ENCODE measurements around the gene SLC6A2.

GRCh38 chr16:54873920-54874371 is 56.7 kb upstream of the IRX5 start:
- RRBS = no CpG with 5 or more reads among the region's 7 CpGs
CAGE:
- cytosol, long polyA plus RNA = no peak
- long polyA plus RNA = no peak
- nucleus, long polyA plus RNA = no peak

DNA sequence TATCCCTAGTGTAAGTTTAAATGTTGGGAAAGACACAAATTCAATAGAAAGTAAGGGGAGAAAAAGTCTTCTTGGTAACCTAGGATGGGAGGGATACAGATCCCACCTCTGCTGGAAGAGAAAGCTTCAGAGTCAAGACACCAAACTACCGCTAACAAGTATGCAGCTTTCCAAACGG is 3.0 kb upstream of the IRX5 start:
- RRBS = no CpG with 5 or more reads among the region's 2 CpGs
CAGE:
- cytosol, long polyA plus RNA = no peak
- long polyA plus RNA = no peak
- nucleus, long polyA plus RNA = no peak

DNA sequence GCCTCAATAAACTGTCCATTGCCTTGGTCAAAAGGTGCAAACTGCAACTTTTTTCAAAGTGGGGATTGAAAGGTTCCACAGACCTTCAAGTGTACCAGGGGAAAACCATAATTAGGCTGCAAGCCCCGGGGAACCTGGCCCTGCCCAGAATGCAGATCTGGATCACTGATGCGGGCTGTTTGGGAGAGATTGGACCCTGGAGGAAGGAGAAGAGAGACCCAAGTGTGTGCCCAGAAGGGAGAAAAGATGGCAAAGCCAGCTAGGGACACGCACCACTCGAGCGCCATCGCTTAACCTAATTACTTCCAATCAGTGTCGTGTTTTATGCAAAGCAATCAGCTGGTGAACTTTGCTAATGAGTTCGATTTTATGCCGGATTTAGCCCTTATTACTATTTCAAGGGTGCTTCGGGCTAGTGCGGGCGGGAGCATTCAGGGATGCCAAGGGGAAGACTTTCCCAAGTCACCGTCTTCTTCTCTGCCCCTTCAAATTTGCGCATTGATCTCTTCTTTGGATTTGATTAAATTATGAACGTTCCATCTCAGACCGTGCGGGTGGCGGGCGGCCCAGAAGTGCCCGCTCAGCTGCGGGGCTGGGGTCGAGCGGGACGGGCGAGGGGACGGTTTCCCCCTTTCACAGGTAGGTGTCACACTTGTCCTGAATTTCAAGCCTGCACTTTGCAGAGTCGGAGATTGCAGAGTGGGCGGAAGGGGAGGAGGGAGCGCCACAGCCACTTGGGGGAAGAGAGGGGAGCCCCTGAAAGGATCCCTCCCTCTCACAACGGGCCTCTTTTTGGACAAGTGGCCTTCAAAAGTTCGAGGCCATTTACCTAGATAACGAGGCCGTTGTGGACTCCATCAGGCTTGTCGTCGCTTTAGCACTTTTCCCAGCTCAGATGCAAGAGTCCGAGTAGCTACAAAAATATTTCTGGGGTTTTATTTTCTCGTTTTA is 4.1 kb downstream of the IRX5 start:
- RRBS = no CpG with 5 or more reads among the region's 37 CpGs
CAGE:
- cytosol, long polyA plus RNA = no peak
- long polyA plus RNA = no peak
- nucleus, long polyA plus RNA = no peak

DNA sequence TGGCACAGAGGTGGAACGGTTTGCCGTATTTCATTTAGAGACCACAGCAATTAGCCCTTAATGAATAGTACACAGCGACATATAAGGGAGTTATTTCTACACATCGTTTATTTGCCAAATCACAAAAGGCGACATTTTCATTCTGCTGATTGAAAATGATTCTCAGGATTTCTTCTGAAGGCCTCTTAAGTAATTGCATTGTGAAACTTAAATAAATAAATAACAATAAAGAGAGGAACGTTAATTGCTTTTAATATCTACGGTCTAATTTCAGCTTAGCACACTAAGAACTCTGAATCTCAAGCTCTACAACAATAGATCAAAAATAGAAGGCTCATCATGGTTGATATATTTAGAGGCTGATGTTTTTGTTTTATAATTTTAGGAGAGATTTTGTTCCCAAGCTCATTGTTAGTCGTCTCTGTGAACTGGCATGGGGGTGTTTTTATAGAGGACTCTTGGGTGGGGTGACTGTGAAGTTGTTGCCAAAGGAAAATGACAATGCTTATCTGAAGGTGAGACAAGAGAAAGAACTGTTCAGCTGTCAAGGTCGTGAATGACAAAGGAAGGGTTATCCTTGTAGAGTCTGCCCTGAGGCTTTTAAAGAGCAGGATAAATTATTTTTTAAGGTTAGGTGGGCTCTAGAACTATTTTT is 60.7 kb downstream of the IRX6 start:
- RRBS = no CpG with 5 or more reads among the region's 9 CpGs
CAGE:
- cytosol, long polyA plus RNA = no peak
- long polyA plus RNA = no peak
- nucleus, long polyA plus RNA = no peak

DNA sequence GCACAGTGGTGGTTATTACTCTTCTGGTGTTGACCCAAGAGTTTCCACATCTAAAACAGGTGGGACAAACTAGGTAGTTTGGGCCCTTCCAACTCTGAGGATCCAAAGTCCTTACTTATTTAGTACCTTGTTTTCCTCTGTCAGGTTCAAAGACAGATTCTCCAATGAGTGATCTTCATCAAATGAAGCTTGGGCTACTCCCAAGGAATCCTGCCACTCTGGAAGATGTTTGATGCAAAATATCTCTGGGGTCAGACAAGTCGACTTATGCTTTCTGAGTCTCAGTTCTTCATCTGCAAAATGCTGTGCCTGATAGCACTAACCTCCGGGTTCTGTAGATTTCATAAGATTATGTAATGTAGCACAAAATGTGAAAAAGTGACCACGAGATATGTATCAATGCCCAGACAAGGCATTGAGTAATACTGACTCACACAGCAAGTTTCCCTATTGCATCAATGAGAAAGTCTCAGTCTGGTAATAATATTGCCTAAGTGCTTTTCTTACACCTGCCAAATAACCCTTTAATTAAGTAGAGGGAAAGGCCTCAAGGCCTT is 41.5 kb upstream of the MMP2 start:
- RRBS = no CpG with 5 or more reads among the region's 3 CpGs
CAGE:
- cytosol, long polyA plus RNA = no peak
- long polyA plus RNA = no peak
- nucleus, long polyA plus RNA = no peak

- RRBS = no CpG with 5 or more reads among the region's 11 CpGs
CAGE:
- cytosol, long polyA plus RNA = no peak
- long polyA plus RNA = no peak
- nucleus, long polyA plus RNA = no peak
Measured at GRCh38 chr16:55496709-55497260, 12.1 kb upstream of the LPCAT2 start.

GRCh38 chr16:55655514-55656496 is at the start of gene SLC6A2:
SLC6A2 (plus strand) TSS chr16:55655988.
- RRBS = 4% methylated on average over 41 of the region's 82 CpGs
CAGE:
- cytosol, long polyA plus RNA = no peak
- long polyA plus RNA = no peak
- nucleus, long polyA plus RNA = no peak

DNA sequence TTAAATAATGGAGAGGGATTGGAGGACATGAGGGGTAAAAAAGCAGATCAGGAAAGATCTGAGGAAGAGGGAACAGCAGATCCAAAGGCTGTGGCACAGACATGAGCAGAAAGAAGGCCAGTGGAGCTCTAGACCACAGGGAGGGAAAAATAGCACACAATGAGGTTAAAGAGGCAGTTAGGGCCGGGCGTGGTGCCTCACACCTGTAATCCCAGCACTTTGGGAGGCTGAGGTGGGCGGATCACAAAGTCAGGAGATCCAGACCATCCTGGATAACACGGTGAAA is 14.5 kb downstream of the GNAO1 start:
- RRBS = no CpG with 5 or more reads among the region's 4 CpGs
CAGE:
- cytosol, long polyA plus RNA = no peak
- long polyA plus RNA = no peak
- nucleus, long polyA plus RNA = no peak

DNA sequence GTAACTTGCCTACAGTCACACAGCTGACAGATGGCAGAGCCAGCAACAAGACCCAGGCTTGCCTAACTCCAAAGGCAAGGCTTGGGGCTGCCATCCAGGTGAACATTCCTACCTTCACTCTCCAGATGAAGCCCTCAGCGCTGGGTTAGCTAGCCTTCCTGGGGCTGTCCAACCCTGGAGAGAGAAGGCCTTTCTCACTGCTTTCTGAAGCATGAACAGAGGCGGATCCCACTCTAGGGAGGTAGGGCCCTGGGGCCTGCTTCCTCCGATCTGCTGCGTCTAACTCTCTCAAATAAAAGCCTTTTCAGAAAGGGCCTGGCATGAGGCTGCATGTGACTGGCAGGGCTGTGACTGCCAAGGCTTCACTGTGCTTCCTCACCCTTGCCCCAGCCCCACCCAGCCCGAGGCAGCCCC is 107.8 kb downstream of the GNAO1 start:
- RRBS = no CpG with 5 or more reads among the region's 5 CpGs
CAGE:
- cytosol, long polyA plus RNA = no peak
- long polyA plus RNA = no peak
- nucleus, long polyA plus RNA = no peak

DNA sequence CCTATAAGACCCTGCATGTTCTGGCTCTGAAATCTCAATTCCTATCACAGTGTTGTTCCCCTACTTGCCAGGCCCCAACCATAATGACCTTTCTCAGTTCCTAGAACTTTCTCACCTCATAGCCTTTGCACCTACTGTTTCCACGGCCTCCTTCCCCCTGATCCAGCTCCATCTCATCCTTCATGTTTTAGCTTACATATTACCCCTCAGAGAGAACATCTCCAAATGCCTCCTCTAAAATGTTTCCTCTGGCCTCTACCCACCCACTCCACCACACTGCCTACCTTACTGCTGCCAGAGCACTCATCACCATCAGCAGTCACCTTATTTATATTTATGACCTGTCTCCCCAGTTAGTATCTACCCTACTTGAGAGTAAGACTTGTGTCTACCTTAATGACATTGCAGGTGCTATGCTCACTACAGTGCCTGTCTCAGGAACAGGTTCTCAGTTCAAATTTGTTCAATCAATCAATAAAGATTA is 41.3 kb downstream of the AMFR start:
- RRBS = no CpG with 5 or more reads among the region's 1 CpG
CAGE:
- cytosol, long polyA plus RNA = no peak
- long polyA plus RNA = no peak
- nucleus, long polyA plus RNA = no peak

GRCh38 chr16:56422836-56423290 is 2.5 kb downstream of the AMFR start:
- RRBS = no CpG with 5 or more reads among the region's 5 CpGs
CAGE:
- cytosol, long polyA plus RNA = no peak
- long polyA plus RNA = no peak
- nucleus, long polyA plus RNA = no peak

DNA sequence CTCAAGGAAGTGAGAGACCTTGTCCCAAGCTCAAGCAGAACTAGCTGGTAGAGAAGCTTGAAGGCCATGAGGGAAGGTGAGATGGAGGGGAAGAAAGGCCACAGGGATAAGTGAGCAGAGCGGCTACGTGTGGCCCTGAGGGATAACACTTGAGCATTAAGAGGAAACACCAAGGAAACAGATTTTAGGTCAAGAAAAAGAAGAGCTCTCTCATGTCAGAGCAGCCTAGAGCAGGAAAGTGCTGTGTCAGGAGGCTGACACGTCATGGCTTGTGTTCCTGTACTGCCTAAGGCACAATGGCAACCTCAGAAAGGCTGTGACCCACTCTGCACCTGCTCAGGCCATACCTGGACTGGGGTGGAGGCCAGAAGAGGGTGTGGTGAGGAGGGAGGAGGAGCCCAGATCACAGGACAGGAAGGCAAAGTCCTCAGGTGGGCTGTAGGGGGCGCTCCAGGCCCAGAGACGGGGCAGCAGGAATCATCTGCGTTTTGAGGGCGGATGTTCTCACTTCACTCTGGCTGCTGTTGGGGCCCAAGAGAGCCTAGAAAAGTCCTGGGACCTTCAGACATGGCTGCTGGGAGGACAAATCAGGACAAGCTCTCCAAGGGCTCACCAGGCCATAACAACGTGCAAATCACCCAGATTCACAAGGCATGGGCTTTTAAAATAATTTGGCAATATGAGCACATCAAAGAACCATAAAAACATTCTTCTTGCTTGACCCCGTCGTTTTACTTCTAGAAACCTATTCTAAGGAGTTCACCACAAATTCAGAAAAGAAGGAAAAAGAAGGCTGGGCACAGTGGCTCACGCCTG is 12.1 kb downstream of the MT4 start:
- RRBS = no CpG with 5 or more reads among the region's 11 CpGs
CAGE:
- cytosol, long polyA plus RNA = no peak
- long polyA plus RNA = no peak
- nucleus, long polyA plus RNA = no peak

DNA sequence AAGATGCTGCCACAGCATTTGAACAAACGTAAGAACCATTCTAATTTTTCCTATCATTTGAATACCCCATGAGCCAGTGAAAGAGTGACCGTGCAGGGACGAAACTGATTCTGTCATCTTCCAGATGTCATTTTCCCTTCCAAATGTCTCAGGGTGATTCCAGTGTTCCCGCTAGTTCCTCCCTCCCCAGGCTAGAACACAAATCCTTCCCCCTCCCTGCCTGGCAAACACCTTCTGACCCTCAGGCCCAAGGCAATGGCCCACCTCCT is 2.6 kb downstream of the MT2A start:
- RRBS = no CpG with 5 or more reads among the region's 4 CpGs
CAGE:
- cytosol, long polyA plus RNA = no peak
- long polyA plus RNA = no peak
- nucleus, long polyA plus RNA = no peak

DNA sequence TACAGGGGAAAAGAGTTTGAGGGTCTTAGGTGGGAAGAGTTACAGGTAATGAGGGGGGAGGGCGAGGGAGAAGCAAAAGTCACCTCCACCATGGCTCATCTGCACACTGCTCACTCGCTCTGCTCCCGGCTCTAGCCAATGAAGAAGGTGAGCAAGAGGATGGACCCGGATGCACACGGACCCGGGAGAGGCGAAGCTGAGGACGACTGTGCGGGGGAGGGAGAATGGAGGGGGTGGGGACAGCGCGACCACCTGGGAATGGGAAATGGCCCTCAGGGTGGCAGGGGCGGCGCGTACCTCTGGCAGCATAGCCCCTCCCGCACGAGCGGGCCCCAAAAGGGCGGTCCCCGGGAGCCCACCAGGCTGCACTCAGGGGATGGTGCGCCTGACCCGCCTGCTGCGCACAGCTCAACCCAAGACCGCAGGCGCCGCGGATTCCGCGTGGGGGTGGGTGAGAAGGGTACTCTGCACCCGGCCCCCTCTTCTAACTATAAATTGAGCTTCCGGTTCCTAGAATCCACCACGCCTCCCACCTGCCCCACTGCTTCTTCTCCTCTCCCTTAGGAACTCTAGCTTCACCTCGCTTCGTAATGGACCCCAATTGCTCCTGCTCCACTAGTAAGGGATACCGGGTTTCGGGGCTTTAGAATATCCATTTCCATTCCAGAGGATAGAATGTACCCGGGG is 6.1 kb downstream of the MT1H start:
- RRBS = 46% methylated on average over 3 of the region's 36 CpGs
CAGE:
- cytosol, long polyA plus RNA = no peak
- long polyA plus RNA = no peak
- nucleus, long polyA plus RNA = no peak

DNA sequence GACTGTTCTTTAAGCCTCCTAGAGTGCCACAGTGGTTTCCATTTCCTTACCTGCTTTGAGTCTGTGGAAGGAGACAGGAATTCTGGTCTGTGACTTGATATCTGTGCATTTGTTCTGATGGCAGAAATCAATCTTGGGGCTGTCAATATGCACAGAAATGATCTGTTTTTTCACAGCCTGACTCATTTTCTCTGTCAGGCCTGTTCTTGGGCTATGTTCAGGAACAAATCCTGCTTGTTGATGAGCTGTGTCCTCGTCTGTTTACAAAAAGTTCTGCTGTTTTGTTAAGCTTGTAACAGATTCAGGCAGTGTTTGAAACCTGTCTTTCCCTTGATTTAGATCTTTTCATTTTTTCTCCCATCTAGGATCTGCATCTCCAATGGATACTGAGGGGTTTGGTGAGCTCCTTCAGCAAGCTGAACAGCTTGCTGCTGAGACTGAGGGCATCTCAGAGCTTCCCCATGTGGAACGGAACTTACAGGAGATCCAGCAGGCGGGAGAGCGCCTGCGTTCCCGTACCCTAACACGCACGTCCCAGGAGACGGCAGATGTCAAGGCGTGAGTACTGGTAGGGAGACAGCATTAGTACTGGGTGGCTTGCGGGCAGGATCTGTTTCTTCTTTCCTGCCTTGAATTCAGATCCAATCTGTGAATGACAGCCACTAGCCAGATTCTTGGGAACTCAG is 18.1 kb downstream of the NUP93 start:
- RRBS = no CpG with 5 or more reads among the region's 11 CpGs
CAGE:
- cytosol, long polyA plus RNA = no peak
- long polyA plus RNA = no peak
- nucleus, long polyA plus RNA = no peak

- RRBS = no CpG with 5 or more reads among the region's 7 CpGs
CAGE:
- cytosol, long polyA plus RNA = no peak
- long polyA plus RNA = no peak
- nucleus, long polyA plus RNA = no peak
Measured at GRCh38 chr16:56833300-56833808, 31.7 kb upstream of the SLC12A3 start.

- RRBS = no CpG with 5 or more reads among the region's 8 CpGs
CAGE:
- cytosol, long polyA plus RNA = no peak
- long polyA plus RNA = no peak
- nucleus, long polyA plus RNA = no peak
Measured at GRCh38 chr16:56848309-56848952, 16.6 kb upstream of the SLC12A3 start.

- RRBS = 40% methylated on average over 3 of the region's 31 CpGs
CAGE:
- cytosol, long polyA plus RNA = no peak
- long polyA plus RNA = no peak
- nucleus, long polyA plus RNA = no peak
Measured at GRCh38 chr16:56964201-56965082, 2.7 kb downstream of the CETP start.

GRCh38 chr16:57003685-57004171 is 14.4 kb downstream of the NLRC5 start:
- RRBS = 60% methylated on average over 1 of the region's 10 CpGs
CAGE:
- cytosol, long polyA plus RNA = no peak
- long polyA plus RNA = no peak
- nucleus, long polyA plus RNA = no peak

DNA sequence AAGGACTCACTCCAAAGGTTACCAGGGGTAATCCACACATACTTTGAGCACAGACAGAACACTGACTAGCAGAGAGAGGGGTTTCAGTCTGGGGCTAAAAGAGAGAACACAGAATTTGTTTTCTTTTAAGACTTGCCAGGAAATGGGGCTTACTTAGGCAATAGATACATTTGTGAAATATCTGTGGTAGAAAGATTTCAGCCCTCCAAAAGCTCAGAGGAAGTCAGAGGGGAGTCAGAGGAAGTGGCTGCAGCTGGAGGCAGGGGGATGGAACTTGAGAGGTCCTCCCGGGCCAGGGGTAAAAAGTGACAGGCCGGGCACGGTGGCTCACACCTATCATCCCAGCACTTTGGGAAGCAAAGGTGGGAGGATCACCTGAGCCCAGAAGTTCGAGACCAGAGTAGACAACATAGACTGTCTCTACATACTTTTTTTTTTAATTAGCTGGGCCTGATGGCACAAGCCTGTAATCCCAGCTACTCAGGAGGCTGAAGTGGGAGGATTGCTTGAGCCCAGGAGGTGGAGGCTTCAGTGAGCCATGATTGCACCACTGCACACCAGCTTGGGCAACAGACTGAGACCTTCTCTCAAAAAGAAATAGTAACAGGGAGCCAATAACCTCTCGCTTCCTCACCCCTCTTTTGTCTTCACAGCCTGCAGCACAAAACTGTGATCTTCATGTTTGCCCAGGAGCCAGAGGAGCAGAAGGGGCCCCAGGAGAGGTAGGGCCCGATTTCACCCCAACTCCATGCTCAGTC is 50.0 kb downstream of the NLRC5 start:
- RRBS = no CpG with 5 or more reads among the region's 6 CpGs
CAGE:
- cytosol, long polyA plus RNA = no peak
- long polyA plus RNA = no peak
- nucleus, long polyA plus RNA = no peak

Measured in IMR-90 (cell line).